Frontal cortex (tissue), 2 donors: ENCODE measurements around a stretch of chr21.

- RAMPAGE, long total RNA = no peak
These were observed 33.1 kb upstream of the DIP2A start for GRCh38 chr21:46425460-46426024.

DNA sequence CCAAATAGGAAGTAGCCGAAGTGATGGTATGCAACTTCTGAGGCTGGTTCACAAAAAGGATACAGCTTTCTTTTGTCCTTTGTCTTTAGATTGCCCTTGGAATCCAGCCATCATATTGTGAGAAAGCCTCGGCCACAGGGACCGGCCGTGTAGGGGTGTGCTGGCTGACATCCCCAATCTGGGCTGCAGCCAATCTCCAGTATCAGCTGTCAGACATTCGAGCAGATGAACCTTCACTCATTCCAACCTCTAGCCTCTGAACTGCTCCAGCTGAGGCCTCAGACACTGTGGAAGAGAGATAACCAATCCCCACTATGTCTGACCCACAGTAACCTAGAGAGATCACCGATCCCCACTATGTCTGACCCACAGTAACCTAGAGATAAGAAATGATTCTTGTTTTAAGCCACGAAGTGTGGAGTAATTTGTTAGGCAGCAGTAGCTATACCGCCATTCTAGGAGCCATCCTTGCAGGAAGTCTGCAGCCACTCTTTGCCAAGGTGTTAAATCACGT lies 3.0 kb upstream of the DIP2A start:
- RAMPAGE, long total RNA = no peak

DNA sequence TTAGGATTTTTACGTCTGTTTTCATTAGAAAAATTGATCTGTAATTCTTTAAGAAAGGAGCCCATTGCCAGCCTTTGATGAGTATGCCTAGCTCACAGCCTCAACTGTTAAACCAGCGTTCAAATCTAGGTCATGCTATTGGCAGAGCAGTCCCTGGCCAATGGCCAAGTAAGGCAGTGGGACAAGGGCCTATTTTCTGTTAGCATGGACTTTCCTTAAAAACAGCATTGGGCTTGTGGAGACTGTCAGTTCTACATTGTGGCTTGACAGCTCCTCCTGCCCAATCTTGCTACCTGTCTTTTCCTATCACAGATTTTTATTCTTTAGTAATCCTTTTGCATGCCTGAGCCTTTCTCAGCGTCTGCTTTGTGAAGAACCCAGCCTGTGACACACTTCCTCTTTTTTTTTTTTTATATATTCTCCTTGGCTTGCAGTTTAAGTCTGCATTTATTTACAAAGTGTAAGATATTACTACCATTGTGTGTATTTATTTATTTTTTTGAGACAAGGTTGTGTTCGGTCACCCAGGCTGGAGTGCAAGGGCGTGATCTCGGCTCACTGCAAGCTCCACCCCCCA lies 56.5 kb downstream of the DIP2A start:
- RAMPAGE, long total RNA = no peak

- RAMPAGE, long total RNA = no peak
These were observed 56.8 kb downstream of the S100B start for GRCh38 chr21:46548083-46548521.

DNA sequence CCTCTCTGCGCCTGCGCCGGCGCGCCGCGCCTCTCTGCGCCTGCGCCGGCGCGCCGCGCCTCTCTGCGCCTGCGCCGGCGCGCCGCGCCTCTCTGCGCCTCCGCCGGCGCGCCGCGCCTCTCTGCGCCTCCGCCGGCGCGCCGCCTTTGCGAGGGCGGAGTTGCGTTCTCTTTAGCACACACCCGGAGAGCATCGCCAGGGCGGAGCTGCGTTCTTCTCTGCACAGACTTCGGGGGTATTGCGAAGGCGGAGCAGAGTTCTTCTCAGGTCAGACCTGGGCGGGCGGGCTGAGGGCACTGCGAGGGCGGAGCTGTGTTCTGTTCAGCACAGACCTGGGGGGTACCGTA lies 63.7 kb downstream of the PRMT2 start:
- RAMPAGE, long total RNA = no peak